Glomerular endothelial cell (primary cell): ENCODE measurements around a stretch of chr18.

DNA sequence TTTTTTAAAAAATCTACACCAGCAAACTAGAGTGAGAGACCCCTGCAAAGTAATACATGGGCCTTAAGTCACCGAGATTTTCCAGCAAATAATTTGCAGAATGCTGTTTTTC lies 256 bp downstream of the MPPE1 start:
- RAMPAGE, long total RNA: no peak

DNA sequence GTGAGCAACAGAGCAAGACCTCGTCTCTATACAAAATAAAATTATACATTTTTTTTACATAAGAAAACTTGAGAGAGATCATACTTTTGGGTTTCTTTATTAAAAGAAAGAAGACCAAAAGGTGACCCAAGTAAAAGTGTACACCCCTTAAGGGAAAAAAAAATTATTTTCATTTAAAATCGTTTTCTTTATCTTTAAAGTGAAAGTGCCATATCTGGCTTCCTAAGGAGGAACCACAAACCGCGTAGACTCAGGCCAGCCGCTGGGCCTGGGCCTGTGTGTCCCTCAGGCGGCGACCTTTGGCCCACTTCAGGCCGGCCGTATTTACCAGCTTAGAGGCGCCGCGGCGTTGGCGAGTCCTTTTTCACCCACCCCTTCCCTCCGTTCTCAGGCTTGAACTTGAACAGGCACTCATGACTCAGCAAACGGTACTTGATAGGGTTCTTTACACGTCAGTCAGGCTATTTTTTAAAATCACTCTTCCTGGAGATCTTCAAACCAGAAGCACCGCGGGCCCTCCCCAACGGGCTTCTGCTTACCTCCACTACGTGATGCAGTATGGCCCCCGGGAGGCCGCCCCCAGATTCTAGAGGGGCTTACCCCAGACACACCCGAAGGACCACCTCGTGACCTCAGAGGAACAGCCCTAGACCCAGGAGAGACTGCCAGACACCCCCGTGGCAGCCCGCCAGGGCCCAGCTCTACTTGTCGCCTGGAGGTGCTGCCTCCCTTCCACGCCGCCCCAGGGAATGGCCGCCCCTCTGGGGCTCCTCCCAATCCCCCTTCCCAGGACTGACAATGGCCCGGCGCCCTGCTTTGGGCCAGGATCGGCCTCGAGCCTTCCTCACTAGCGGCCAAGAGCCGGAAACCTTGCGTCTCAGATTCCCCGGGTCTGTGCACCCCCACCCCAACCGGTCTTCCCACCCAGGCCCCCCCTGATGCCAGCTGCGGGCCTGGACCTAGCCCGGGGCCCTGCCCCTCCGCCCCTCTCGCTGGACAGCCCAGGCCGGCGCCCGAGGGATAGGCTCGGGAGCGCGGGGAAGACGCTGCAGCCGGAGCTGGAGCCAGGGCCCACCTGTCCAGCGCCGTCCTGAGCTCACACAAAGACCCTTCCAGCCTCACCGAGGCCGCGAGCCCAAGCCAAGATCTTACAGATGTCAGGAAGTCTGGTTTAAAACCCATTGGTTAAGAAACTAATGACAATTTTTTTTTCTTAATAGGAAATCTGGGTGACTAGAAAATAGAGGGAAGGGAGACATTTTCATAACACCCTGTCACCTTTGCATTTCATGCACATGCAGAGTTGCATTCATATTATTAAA lies 33.8 kb upstream of the IMPA2 start:
- RAMPAGE, long total RNA: no peak

DNA sequence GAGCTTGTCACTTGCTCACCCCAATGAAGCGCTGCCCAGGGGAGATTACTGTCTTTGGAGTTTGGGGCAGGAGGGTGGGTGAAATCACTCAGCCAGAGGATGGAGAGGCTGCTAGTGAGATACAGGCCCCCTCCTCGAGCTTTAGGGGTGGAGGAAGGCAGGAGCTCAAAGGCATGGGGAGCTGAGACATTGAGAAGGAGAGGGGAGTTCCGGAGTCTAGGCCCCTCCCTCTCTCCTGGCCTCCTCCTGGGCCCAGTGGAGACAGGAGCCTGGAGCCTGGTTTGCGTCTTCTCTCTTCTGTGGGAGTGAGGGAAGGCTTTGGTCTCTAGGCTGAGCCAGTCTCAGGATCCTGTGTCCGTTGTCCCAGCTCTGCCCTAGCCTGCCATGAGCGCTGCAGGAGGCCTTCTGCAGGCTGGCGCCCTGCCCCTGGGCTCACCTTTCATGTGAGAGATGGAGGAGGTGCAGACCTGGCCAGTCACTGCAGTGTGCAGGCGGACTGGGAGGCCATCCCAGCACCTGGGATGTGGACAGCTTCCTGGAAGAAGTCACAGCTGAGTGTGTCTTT lies 8.6 kb downstream of the IMPA2 start:
- RAMPAGE, long total RNA: no peak

GRCh38 chr18:12030238-12031013 lies 49.1 kb downstream of the IMPA2 start:
- RAMPAGE, long total RNA: no peak

- RAMPAGE, long total RNA: no peak
These were observed 903 bp upstream of the ANKRD62 start for GRCh38 chr18:12092685-12093195.

- RAMPAGE, long total RNA: no peak
These were observed 1.5 kb downstream of the CIDEA start for GRCh38 chr18:12255544-12256155.

- RAMPAGE, long total RNA: no peak
These were observed 989 bp downstream of the AFG3L2 start for GRCh38 chr18:12375976-12376500.

GRCh38 chr18:12463125-12463649 lies 55.5 kb downstream of the PRELID3A start:
- RAMPAGE, long total RNA: no peak

GRCh38 chr18:12612601-12613282 lies 45.2 kb downstream of the SPIRE1 start:
- RAMPAGE, long total RNA: no peak

GRCh38 chr18:13185581-13186113 lies 32.9 kb upstream of the LDLRAD4 start:
- RAMPAGE, long total RNA: no peak

- RAMPAGE, long total RNA: no peak
These were observed 2.4 kb upstream of the LDLRAD4 start for GRCh38 chr18:13216058-13216667.

DNA sequence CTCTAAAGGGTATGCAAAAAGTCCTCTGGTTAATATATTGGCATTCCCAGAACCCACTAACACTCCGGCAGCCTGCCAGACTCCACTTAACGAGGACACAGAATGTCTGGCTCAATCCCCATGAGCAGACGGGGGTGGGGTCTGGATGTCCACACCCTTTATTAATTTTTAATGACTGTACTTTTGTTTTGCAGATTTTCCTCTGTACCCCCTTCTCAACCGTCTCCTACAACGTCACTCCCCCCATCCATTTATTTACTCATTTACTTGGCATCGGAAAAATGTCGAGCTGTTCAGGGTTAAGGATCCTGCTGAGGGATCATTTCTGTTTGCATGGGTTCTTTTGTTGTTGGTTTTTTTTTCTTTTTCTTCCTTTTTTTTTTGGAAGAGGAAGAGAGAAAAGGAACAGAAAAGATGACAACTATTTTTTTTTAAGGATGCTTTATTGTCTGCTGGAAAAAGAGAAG lies 3.4 kb downstream of the LDLRAD4 start:
- RAMPAGE, long total RNA: no peak

DNA sequence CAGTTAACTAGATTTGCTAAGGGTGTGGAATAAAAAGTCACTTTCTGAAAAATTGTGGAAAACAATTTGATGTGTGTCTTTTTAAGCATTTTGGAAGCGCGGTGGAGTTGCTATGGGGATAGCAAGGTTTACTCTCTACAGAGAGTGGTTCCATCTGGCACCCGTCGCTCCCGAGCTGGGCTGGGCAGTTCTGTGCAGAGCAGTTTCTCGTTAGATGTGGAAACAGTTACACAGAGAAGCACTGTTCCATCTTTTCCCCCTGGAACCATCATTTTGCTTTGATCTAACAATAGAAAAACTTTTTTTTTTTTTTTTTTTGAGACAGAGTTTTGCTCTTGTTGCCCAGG lies 17.4 kb downstream of the LDLRAD4 start:
- RAMPAGE, long total RNA: no peak

- RAMPAGE, long total RNA: no peak
These were observed 52.9 kb downstream of the LDLRAD4 start for GRCh38 chr18:13271261-13272021.

DNA sequence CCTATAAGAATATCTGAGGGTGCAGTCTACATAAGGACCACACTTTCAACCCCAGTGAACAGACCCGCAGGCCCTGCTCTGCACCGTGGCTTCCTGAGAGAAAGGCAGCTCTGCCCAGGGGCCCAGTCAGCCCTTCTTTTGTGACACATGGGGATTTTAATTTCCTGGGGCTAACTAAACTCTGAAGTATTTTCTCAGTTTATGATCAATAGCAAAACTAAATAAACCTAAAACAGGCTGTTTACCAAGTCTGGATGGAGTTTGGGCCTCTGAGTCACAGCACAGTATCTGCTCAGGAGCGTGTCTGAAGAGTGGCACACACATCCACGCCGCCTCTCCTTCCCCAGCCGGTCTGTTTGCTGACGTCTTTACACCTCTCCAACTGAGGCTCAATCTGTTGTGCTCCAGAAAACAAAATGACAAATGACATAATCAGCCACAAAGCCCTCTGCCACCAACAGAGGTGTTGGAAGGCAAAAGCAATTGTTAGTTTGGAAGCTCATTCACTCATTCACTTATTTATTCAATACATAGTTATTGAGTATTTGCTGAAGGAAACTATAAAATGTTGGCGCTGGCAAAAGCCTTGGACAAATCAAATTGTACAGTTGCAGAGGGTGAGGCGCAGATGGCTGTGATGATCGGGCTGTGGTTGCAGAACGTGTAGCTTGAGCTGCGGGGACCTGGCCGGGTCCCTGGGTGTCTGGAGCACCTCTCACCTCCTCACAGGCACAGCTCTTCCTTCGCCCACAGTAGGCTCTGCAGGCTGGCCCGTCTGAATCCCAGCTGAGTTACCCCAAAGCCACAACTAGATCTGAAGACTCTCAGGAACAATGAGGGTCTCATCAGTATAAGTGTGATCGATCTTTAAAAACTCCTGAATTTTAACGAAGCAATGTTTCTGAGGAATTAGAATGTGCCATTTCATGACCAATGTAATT lies 72.5 kb downstream of the LDLRAD4 start:
- RAMPAGE, long total RNA: no peak

GRCh38 chr18:13381236-13381702 lies 162.7 kb downstream of the LDLRAD4 start:
- RAMPAGE, long total RNA: no peak

DNA sequence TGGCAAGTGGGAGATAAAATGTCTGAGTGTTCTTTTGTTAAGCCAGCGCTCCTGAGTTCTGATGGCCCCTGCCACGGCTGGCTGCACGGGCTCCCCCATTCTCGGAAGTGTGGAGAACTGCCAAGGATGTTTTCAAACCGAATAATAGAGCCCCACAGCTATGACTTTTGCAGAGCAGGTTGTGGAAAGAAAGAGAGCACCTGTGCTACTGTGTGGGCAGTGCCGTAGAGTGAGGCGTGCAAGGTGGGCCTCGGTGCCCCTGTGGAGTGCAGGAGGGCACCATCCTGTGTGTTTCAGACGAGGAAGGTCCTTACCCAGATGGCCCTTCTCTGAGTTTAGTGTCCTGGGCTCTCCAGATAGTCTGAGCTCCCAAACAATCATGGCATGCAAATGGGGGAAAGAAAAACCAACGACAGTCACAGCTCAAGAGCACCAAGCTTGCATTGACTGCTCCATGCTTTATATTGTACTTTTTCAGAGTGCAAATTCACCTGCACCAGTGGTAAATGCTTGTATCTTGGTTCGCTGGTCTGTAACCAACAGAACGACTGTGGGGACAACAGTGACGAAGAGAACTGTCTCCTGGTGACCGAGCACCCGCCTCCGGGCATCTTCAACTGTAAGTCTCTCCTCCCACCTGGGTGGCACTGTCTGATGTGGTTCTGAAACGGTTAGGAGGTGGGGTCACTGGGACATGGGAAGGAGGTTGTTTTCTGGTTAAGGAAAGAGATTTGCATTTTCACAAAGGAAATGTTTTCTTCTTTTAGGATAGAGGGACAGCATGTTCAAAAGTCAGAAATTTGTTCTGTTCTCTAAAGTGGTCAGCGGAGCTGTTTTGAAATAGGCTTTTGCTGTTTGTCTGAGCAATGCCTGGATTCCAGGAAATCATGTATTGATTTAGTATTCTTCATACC lies 219.5 kb downstream of the LDLRAD4 start:
- RAMPAGE, long total RNA: no peak

- RAMPAGE, long total RNA: no peak
These were observed 252.0 kb downstream of the LDLRAD4 start for GRCh38 chr18:13470425-13471029.

GRCh38 chr18:13544040-13544813 lies 182.1 kb downstream of the FAM210A start:
- RAMPAGE, long total RNA: no peak

DNA sequence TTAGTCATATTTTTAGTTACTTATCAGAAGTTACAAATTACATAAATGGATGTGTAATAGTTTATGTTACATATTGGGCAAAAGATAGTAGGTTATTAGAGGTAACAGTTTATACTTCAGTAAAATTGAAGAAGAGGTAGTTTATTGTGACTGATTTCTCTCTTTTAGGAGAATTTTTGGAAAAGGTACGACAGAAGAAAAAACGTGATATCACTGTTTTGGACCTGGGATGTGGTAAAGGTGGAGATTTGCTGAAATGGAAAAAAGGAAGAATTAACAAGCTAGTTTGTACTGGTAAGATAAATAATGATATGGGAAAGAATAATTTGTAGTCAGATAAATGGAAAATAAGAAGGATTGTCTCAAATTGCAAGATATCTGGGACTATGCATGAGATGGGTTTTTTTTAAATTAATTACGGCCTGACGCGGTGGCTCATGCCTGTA lies 10.4 kb downstream of the RNMT start:
- RAMPAGE, long total RNA: no peak